Frontal cortex (tissue), 2 donors: ENCODE measurements around a stretch of chr6.

DNA sequence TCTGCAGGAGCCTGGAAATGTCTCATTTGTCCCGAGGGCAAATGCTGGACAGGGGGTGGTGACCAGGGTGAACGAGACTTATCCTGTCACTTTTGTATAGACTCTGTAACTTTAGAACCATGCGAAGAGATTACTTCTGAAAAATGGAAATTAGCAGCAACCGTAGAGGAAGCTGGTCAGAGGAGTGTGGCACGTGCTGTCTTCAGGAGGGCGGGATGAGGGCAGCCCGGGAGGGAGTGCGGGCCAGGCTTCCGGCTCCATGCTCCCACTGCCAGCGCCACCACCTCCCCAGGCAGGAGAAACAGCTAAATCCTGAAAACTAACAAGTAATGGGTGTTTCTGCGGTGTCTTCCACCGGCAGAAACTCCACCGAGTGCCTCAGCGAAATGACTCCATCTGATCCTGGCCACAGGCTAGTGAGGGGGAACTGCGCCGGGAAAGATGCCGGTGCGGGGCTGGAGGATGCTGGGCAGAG lies 121.0 kb upstream of the RPS6KA2 start:
- RAMPAGE, long total RNA: no peak

DNA sequence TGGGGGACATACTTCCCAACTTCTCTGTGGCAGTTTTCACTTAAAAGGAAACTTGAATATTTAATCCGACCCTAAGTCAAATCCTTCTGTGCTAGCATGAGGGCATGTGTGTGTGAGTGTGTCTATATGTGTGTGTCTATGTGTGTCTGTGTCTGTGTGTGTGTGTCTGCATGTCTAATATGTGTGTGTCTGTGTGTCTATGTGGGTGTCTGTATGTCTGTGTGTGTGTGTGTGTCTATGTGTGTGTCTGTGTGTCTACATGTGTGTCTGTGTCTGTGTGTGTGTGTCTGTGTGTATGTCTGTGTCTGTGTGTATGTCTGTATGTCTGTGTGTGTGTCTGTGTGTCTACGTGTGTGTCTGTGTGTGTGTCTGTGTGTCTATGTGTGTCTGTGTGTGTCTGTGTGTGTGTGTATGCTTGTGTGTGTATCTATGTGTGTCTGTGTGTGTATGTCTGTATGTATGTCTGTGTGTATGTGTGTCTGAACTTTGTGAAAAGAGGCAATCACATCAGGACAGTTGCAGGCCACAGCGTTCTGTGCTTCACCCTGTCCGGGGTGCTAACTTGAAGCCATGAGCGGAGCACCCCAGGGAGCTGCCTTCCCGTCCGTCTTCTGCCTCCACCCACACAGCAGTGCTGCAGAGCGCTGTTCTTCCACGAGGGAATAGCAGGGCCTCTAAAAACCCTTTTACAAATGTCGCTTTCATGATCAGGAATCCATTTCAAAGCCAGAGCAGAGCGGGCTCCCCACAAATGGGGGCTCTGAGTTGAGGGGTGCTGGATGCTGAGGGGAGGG lies 131.7 kb downstream of the RNASET2 start:
- RAMPAGE, long total RNA: no peak

- RAMPAGE, long total RNA: no peak
These were observed 26.8 kb downstream of the RNASET2 start for GRCh38 chr6:166929308-166930132.

DNA sequence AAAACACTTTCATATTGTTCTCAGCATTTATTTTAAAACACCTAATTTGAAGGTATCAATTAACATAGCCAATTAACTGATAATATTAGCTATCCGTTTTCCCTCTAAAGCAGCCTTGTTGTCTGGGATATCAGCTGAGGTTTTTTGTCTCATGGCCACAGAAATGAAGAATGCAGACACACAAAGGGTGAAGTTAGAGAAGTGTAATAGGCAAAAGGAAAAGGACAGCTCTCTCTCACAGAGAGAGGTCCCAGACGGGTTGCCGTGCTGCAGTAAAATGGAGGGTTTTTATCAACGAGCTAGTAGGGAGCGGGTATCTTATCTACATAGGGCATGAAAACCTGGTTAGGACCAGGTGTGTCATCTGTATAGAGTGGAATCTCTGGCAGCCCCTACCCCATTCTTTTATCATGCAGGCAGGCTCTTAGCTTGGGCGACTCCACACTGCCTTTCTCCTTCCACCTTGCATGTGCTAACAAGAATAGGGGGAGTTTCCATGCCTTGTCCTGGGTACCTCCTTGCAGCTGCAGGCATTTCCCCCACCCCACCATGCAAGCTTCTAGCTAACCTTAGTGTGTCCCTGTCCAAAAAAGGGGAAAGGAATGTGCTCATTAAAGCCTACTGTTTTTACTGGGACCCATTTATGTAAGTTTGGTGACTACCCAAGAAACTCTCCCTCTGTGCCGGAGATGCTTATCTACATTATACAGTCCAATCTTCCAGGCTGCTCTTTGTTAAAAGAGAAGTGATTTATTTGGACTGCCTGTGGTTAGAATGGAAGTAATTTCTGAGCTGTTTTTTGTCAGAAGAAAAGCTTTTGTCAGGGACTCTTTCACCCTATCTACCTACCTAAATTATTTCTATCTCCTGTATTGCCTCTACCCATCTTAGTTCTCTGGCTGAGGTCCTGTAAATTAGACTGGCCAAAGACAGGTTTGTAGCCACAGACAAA lies 10.6 kb upstream of the CEP43 start:
- RAMPAGE, long total RNA: no peak

DNA sequence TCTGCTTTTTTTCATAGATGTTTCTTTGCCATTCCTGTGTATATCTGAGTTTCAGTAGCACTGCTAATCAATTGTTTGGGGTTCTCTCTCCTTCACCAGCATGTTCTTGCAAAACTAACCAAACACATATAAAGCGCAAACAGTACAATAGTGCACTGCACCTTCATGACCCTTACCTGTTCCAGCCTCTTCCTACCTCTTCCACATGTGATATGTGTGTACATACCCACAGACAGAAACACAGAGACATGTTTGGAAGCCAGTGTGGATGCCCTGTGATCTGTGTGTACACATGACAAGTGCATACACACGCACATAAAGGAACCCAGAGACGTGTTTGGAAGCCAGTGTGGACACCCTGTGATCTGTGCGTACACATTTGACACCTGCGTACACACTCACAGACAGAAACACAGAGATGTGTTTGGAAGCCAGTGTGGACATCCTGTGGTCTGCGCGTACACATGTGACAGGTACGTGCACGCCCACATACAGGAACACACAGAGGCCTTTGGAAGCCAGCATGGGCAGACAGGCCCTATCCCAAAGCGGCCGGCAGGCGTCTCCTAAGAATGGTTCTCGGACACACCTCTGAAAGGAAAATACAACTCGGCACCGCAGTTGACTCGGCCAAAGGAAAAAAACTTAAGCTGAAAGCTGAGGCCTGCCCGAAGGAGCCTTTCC lies 1.7 kb upstream of the CEP43 start:
- RAMPAGE, long total RNA: no peak

- RAMPAGE, long total RNA: no peak
These were observed 1.1 kb upstream of the CEP43 start for GRCh38 chr6:166998075-166998534.

- RAMPAGE, long total RNA: no peak
These were observed 2.6 kb downstream of the CCR6 start for GRCh38 chr6:167125449-167125952.

- RAMPAGE, long total RNA: no peak
These were observed 7.2 kb downstream of the CCR6 start for GRCh38 chr6:167129891-167130782.

DNA sequence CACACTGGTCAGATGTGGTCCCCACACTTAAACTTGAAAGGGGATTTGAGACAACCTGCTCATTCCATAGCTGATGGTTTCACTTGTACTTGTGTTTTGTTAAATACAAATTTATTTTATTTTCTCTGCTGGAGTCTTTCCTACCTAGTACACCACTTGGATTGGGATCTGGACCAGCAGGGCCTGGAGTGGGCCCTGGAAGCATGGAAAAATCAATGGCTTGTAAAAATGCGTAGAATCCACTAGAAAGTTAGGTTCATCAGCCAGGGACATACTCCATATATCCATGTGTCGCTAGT lies 521 bp upstream of the GPR31 start:
- RAMPAGE, long total RNA: no peak

- RAMPAGE, long total RNA: no peak
These were observed 20.1 kb upstream of the UNC93A start for GRCh38 chr6:167270829-167271614.

DNA sequence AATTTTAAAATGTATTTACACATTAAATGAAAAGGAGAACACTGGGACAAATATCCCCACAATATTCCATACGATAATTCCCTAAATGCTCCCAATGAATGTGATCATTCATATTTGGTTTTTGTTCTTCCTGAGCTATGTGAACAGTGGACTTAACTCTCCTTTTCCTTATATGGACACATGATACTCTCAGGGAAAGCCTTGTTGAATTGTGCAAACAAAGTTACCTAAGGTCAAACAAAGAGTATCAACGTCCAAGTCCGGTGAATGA lies 14.7 kb upstream of the TTLL2 start:
- RAMPAGE, long total RNA: no peak

- RAMPAGE, long total RNA: no peak
These were observed 73.5 kb downstream of the TTLL2 start for GRCh38 chr6:167398286-167398926.

DNA sequence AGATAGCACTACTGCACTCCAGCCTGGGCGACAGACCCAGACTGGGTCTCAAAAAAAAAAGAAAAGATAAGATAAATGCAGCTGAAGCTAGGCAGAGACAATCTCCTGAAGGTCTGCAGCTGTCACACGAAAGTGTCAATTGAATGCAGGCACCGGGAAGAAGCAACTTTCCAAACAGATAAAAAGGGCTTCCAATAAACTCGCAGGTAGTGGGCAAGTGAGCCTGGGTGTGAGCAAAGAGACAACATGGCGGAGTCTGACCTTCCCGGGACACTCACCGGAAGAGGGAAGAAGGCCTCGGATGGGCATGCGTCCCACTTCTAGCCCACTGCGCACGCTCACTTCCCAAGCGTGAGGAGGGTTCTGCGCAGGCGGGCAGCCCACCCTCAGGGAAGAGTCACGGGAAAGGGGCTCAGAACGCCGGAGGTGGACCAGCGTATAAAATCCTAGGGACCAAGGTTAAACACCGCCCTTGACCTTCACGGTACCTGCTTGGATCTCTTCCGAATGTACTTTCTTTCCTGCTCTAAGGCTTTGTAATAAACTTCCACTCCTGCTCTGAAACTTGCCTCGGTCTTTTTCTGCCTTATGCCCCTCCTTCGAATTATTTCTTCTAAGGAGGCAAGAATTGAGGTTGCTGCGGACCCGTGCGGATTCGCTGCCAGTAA lies 95.5 kb upstream of the AFDN start:
- RAMPAGE, long total RNA: no peak

GRCh38 chr6:167746892-167747403 lies 79.8 kb upstream of the AFDN start:
- RAMPAGE, long total RNA: no peak

GRCh38 chr6:167750885-167751495 lies 75.7 kb upstream of the AFDN start:
- RAMPAGE, long total RNA: no peak

DNA sequence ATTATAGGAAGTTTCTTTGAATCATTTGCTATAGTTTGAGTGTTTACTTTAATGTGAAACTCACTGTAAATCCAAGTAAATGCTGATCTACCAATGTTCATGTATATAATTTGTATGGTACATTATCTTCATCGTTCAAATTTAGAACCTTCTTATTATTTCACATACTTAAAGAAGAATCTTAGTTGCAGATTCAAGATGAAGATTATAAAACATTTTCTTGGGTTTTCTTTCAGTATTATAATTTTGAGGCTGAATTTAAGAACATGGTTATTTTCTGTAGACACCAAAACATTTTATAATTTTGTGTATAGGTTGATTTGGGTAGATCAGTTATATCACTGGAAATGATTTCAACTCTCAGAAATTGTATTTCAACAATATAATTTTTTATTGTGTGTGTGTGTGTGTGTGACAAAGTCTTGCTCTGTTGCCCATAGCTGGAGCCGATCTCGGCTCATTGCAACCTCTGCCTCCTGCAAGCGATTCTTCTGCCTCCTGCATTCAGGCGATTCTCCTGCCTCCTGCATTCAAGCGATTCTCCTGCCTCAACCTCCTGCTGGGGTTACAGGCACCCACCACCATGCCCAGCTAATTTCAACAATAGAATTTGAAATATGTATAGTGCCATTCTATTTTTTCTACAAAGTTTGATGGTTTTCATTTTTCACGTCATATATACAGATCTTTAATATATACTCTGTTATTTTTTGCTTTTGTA lies 23.9 kb downstream of the AFDN start:
- RAMPAGE, long total RNA: no peak

GRCh38 chr6:167973252-167973941 lies 24.1 kb upstream of the KIF25 start:
- RAMPAGE, long total RNA: no peak

DNA sequence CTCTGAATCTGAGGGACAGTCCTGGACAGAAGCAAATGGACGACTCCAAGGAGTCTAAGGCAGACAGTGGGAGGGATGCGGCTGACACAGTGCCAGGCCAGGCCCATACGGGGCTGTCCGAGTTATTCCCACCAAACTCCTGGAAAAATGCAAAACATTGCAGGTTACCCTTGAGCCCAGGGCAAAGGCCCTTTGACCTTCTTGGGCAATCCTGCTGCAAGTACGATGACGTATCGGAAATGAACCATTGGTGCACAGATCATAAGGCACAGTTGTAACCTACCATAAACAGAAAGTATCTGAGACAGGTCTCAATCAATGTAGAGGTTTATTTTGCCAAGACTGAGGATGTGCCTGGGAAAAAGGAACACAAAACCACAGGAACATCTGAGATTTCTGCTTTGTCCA lies 119.0 kb downstream of the DACT2 start:
- RAMPAGE, long total RNA: no peak

- RAMPAGE, long total RNA: no peak
These were observed 94.3 kb downstream of the DACT2 start for GRCh38 chr6:168225226-168225716.

GRCh38 chr6:168390584-168391474 lies 50.2 kb upstream of the SMOC2 start:
- RAMPAGE, long total RNA: no peak